PFSK-1 (cell line): ENCODE data around the gene CALD1.

DNA sequence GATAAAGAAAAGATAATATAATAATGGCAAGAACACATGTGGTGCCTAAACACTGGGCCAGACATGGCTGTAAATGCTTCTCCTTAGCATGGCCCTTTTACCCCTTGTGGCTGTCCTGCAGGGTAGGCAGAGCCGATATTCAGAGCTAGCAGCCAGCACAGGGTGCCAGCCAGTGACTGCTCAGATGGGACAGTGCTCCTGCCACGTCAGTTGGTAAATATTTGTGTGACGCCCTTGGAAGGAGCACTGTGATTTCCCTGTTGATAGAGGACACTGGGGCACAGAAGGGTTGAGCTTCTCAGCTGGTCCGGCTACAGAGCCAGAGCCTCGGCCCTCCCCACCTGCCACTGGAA lies 351.1 kb downstream of the PLXNA4 start:
- RRBS: no CpG with 5 or more reads among the region's 5 CpGs

DNA sequence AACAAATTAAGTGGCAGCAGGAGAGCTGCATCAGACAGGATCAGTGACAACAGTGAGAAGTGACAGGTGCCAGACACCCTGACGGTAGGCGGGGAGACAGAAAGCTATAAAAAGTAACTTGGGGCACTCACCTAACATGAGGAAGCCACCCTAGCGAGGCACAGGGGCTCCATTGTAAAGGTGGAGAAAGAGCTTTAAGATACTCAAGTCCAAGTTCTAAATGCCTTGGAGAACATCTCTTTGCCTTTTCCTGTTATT lies 174.1 kb downstream of the PLXNA4 start:
- RRBS: no CpG with 5 or more reads among the region's 3 CpGs

GRCh38 chr7:132431239-132431709 lies 145.0 kb downstream of the PLXNA4 start:
- RRBS: no CpG with 5 or more reads among the region's 3 CpGs

DNA sequence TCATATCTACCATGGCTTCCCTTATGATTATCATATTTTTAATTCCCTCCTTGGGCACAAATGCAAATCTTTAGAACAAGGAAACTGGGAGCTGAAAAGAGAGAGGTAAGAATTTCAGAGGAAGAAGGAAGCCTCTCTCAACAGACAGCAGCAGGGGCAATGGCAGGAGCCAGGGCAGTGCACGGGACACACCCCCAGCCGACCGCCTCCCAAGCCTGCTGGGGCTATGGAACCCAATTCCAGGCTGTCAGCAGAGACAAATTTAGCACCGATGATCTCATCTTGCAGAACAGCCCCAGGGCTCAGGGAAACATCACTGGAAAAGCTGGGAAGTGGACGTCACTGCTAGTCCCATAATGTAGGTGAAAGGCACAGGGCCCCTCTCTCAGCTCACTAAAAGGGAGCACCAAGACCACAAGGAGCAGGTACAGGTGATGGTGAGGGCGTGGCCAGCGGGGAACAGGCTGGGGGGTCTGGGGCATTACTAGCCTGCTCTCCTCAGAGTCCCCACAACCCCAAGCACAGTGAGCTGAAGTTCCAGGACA lies 103.8 kb downstream of the PLXNA4 start:
- RRBS: no CpG with 5 or more reads among the region's 7 CpGs

- RRBS: 4% methylated on average over 7 of the region's 24 CpGs
Measured at GRCh38 chr7:132575679-132576087, 587 bp downstream of the PLXNA4 start.

DNA sequence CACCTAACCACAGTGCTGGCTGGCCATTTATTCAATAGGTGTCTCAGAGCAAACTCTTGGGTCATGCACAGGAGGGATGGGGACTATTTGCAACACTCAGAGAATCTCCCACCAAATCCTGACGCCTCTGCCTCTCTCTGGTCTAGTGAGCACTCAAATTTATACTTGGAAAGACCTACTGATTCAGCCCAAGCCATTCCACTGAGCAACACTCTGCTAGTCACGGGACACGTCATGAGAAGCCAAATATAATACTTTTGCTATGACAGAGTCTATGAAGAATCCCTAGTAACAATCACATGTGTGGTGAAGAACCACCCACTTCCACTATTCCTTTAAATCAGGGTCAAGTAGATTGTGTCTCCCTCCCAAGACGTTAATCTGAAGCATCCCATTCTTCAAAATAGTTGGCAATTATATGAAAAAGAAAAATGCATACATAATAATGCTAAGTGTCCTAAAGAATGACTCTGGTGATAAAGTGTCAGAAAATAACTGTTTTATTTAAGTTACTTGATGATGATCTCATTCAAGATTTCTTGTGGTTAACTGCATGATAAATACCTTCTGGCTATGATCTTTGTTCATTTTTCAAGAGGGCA lies 28.5 kb downstream of the CHCHD3 start:
- RRBS: no CpG with 5 or more reads among the region's 4 CpGs

DNA sequence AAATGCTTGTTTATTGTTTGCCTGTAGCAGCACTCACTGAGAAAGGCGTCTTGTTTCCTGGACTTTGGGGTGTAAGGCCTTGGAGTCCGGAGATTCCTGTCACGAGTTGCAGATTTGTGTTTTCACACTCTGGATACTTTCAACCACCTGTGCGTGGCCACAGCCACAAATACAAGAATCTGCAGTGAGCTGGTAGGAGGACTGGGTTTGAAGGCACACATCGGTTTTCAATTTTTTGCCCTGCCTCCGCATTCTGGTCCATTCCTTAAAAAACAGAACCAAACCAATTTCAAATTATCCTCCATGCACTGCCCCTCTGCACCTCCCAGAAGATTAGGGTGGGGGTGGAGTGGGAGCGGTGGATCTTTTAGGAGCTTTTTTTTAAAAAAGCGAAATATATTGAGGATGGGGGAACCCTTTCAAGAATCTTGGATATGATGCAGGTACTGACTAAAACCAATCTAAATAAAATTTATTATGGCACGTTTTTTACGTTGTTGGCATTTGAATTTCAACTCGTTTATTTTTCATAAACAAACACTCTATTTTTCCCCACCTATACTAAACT lies 719 bp downstream of the EXOC4 start:
- RRBS: no CpG with 5 or more reads among the region's 11 CpGs

DNA sequence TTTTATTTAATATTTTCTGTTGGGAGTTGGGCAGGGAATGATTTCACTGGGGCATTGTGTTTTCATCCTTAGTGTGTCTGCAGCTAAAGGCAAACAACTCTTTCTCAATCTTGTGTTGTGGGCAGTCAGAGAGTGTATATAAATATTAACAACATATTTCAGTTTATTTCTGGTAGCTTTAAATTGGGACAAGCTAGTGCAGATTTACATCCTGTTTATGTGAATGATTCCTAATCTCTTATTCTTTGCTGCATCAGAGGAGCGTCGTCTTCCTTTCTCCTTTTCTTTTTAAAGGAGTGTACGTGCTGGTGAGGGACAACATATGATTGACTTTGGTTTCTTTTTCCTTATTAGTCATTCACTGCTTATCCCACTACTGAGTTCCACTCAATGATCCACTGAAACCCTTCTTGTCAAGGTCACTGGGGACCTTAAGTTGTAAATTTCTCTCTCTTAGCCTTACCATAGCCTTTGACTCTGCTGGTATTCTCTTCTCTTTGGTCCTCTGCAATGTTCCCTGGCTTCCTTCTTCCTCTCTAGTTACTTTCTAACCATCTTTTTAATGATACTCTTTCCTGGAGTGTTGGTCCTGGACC lies 116.2 kb downstream of the EXOC4 start:
- RRBS: no CpG with 5 or more reads among the region's 3 CpGs

- RRBS: no CpG with 5 or more reads among the region's 10 CpGs
Measured at GRCh38 chr7:134212745-134213285, 85.7 kb downstream of the LRGUK start.

DNA sequence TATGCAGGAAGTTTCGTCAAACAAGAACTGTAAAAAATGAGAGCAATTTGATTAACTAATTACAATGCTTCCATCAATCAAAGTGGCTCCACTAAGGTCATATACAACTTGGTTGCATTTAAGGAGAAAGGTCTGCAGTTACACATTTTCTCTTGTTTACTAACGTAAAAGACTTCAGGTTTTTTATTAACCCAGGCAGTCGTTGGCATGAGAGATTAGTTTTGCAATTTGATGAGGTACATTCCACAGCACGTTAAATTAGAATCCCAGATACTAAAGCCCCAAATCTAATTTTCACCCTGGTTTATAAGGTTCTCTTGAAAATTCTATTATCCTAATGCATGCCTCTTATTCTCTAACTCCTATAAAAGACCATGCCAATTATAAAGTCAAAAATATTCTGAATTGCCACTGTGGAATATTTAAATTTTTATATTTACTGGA lies 37.9 kb downstream of the SLC35B4 start:
- RRBS: no CpG with 5 or more reads among the region's 4 CpGs

- RRBS: no CpG with 5 or more reads among the region's 8 CpGs
Measured at GRCh38 chr7:134351385-134352067, 34.8 kb upstream of the SLC35B4 start.

DNA sequence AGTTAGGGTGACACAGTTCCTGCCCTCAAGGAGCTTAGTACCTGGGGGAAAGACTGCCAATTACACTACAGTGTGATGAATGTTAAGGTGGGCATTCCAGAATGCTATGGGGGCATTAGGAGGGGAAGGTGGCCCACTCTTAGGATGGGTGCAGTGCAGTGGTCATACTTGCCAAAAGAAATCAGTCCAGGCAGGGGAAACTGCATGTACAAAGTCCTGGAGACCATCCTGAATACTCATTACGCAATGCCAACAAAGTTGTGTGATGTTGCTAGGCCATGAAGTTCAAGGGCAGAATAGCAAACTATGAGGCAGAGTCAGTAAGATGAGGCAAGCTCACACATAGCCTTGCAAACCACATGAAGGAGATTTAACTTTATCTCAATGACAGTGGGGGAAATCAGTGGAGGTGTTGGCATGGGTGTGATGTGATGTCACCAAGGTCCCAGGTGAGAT lies 49.7 kb upstream of the SLC35B4 start:
- RRBS: no CpG with 5 or more reads among the region's 1 CpG

- RRBS: no CpG with 5 or more reads among the region's 6 CpGs
Measured at GRCh38 chr7:134510532-134511061, 16.8 kb upstream of the AKR1B10 start.

DNA sequence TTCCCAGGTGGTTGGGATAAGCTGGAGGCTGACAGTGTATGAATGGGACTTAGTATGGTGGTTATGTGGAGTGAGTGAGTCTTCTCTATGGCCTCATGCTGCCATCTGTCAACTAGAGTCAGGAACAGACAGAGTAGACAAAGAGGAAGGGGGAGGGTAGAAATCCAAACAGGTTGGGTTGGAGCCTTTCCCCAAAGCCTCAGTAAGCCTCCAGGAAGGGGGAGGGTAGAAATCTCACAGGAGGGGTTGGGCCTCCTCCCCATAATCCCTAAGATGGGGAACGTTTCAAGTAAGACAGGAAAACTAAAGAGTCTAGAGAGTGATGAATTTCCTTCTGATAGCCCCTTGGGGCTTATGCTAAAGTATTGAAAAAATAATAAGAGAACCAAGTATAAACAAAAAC lies 2.0 kb upstream of the AKR1B15 start:
- RRBS: no CpG with 5 or more reads among the region's 1 CpG

DNA sequence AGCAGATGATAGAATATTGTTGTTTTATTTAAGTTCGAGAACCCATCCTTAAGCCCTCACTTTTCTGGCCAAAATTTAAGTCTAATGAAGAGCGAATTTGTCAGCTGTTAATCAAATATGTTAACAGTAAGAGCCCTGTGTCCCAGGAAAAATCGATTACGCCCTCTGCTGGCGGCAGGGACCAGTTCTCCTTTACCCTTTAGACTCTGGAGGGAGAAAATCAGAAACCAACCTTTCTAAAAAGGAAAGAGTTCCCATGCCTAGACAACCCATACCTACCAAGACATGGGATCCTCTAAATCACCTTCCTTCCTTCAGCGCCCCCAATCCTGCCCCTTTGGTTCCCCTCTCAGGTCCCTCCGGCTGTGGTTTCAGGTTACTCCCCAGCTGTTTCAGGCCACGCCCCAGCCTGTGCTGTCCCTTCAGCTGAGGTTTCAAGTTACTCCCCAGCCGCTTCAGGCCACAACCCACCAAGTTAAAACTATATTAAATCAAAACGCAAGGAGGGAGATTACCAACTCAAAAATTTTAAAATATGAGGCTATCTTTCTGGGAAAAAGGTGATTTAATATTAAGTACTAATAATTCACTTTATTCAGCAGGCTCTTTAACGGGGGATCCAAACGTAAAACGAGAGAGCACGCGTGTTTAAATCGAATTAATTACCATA lies 1.4 kb upstream of the AKR1B15 start:
- RRBS: no CpG with 5 or more reads among the region's 16 CpGs

GRCh38 chr7:134564914-134565269 lies 16.0 kb downstream of the AKR1B15 start:
- RRBS: no CpG with 5 or more reads among the region's 8 CpGs

- RRBS: no CpG with 5 or more reads among the region's 2 CpGs
Measured at GRCh38 chr7:134777991-134778610, 1.3 kb upstream of the CALD1 start.

DNA sequence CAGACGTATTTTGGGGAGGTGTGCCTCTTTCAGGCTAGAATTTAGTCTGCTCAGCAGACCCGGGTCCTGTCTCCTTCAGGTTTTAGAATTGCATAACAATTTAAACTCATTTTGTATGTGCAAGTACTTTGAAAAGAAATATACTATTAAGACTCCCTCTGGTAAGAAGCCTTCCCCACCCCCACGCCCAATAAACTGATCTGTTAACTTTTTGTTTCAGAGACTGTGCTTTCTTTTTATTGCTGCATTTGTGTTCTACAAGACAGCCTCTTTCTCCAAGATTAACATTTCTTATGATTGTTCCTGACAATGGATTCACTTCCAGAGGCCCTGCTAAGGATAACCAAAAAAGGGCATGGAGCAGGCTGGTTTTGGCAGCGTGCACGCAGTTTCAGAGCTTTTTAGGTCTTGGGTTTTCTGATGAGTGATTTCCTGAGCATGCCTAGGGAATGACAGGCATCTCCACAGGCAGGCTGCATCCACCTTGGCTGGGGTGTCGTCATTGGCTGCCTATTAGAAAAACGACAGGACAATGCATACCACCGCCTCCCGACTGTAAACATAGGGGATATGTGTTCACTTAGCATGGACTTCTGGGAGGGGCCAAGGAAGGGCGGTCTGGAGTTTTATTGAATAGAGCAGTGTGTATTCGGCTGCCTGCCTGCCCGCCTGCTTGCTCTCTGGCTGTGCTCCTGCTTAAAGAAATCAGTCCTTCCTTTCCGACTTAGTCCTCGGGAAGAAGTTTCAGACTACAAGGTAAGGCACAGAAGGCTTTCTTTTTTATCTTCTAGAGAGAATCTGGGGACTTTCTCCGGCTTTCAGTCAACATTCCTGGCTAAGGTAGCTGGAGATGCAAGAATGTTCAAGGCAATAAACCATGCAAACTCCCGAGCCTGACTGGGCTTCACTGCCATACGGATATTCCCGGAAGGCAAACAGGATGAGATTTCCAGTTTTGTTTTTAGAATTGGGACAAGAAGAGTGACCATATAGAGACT lies at the start of gene CALD1:
TSS of gene CALD1 (plus strand) at position 641 of the 998 bp plus-strand sequence.
- RRBS: 6% methylated on average over 3 of the region's 18 CpGs

DNA sequence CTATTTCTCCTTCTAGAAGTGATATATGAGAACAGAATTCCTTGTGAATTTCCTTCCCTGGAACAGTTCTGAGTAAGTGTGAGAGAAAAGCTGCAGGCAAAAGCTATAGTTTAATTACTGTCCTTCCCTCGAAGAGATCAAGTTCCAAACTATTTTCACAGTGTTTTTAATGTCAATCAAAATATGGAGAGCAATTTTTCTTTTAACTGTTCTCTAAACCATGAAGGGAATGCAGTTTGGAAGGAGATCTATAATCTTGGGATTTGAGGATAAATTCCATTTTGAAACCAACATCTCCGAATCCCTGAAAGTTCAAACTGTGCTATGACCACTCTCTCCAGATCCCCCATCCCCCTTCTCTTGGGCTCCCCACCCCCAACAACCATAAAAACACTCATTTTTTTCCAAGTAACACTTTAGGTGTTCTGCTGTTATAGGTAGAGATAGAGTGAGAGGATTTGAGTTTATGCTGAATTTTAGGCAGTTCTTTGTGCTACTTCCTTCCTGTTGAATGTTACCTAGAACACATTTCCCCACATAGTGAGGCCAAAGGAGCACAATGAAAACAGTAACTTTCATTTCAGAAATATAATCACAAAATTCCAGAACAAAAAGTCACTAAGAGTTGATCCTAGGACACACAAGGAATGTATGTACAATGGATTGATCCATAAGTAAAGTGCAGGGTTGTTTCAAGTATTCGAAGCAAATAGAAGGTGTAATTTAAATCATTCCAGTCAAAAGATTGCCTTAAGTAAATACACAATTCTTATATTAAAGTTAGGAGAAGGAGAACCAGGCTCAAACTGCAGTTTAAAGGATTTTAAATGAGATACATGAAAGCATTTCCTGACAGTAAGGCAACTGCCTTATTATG lies 1.9 kb downstream of the CALD1 start:
- RRBS: no CpG with 5 or more reads among the region's 3 CpGs